Airway epithelial cell (primary cell): ENCODE measurements around a stretch of chr18.

- RAMPAGE, long total RNA, result no peak
Observed at GRCh38 chr18:5894350-5894955, 869 bp downstream of the TMEM200C start.

DNA sequence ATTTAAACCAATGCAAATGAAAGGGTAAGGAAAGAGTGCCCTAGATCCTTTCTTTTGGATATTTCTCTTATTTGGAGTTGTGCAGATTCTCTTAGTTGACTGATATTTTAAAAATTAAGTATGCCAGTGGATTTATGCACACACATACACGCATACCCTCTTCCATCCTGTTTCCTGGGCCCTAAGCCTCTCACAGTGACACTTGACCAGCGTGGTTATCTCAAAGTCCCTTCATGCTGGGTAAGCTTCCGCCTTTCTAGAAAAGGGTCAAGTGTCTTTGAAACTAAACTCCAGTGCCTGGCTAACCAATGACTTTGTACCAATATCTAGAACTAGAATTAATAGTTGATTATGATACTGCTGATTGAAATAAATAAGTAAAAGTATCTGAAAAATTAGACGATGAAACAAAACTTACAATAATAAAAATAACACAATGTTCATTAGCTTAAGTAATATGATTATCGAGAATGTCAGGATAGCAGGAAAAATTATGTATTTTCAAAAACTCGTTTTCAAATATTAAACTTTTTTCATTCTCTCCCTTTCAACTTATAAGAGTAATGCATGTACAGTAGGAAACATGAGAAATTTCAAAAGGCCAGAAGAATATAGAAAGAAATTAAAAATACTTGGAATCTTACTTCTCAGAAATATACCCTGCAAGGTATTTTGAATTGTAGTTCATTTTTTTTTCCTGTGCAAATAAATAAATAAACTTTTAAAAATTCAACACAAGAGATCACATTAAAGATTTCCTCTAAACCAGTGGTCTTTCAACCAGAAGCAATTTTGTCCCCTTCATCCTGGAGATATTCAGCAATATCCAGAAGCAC, 144.4 kb upstream of the TMEM200C start:
- RAMPAGE, long total RNA, result no peak

- RAMPAGE, long total RNA, result no peak
Observed at GRCh38 chr18:6145970-6146752, 250.8 kb upstream of the TMEM200C start.

GRCh38 chr18:6370336-6371156, 44.2 kb downstream of the L3MBTL4 start:
- RAMPAGE, long total RNA, result no peak

DNA sequence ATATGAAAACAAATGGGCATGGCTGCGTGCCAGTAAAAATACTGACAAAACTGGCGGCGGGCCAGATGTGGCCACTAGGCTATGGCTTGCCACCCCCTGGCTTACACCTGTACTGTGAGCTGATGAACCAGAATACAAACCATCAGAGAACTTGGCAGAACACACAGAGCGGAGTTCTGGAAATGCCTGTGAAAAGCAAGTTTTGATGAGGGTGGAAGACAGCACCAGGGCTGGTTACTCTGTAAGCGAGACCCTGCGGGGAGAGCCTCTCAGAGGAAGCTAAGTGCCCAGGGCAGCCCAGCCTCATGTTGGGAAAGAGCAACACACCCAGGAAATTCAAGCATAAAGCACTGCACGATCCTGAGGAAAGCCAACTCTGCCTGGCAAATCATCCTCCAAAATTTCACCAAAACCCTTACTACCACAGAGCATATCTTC, 43.5 kb downstream of the L3MBTL4 start:
- RAMPAGE, long total RNA, result no peak

GRCh38 chr18:7084118-7084514, 33.5 kb downstream of the LAMA1 start:
- RAMPAGE, long total RNA, result no peak

DNA sequence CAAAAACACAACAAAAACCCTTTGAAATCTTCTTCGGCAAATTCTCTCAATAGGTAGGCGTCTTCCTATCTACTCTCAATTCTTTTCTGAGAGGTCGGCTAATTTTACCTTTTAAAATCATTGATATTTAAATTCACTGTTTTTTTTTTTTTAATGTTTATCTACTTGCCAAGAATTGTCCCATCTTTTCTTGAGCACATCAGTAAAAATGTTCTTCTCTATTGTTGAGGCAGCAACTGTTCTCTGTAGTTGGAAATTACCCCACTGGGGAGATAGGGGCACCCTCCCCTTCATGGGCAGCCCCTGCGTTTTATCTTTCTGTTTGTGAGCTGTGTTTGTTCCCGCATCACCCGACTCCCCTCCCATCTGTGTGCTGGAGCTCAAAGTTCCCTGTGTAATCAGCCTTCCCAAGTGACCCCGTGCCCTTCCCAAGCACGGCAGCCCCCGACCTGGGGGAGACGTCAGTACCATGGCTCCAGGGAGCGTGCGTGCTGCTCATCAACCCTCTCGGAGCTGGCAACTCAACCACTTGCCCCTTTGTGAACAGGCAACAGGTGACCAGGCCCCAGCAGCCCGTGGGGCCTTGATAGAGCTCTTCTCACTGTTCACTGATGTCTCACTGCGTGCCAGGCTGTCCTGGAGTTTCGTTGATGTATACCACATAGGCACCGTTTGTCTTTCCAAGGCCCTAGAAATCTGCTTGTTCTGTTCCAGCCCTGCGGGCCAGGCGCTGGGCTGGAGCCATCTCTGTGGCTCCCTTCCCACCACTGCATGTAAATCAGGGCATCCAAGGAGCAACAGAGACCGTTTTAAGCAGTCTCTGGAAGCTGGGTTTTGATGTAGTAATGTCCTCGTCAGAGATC, 107.3 kb upstream of the PTPRM start:
- RAMPAGE, long total RNA, result no peak

DNA sequence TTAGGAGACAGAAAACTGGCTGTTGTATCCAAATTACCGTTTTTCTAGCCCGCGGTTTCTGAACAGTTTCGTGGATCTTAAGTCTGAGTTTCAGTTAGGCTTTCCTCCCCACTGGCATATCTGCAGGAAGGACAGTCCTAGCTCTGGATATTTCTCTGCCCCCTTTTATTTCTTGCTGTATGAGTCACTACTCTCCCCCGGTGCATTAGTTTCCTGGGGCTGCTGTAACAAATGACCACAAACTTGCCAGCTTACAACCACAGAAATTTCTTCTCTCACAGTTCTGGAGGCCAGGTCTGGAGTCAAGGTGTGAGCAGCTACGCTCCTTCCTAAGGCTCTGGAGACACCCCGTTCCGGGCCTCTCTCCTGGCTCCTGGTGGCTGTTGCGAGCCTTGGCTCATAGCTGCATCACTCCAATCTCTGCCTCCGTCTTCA, 34.0 kb downstream of the PTPRM start:
- RAMPAGE, long total RNA, result no peak

GRCh38 chr18:7627170-7627583, 60.1 kb downstream of the PTPRM start:
- RAMPAGE, long total RNA, result no peak

GRCh38 chr18:7635517-7636094, 68.5 kb downstream of the PTPRM start:
- RAMPAGE, long total RNA, result no peak

GRCh38 chr18:7824787-7825386, 257.8 kb downstream of the PTPRM start:
- RAMPAGE, long total RNA, result no peak

- RAMPAGE, long total RNA, result no peak
Observed at GRCh38 chr18:7946449-7947294, 379.6 kb downstream of the PTPRM start.

- RAMPAGE, long total RNA, result no peak
Observed at GRCh38 chr18:8085441-8086002, 518.4 kb downstream of the PTPRM start.

DNA sequence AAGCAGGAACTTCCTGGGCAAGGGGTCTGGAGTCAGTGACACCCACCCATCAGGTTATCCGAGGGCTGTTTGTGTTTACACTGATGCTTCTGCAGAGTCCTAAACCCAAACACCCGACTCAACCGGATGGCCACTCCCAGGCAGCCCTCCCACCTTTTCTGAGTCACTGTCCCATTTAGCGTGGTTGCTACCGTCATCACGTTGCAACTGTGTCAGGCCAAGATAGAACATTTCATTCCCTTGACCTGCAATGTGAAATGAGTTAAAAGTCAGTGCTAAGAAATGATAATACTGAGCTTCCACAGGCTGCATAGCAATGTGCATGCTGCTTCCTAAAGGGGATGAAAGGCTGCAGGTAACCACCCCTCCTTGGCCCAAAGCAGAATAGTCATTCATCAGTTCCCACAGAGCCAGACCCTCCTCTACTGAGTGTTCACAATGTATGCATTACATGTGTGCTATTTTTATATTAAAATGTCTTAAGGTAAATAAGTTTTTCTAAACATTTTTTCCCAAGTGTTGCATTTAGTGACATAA, 468.0 kb upstream of the RAB12 start:
- RAMPAGE, long total RNA, result no peak

DNA sequence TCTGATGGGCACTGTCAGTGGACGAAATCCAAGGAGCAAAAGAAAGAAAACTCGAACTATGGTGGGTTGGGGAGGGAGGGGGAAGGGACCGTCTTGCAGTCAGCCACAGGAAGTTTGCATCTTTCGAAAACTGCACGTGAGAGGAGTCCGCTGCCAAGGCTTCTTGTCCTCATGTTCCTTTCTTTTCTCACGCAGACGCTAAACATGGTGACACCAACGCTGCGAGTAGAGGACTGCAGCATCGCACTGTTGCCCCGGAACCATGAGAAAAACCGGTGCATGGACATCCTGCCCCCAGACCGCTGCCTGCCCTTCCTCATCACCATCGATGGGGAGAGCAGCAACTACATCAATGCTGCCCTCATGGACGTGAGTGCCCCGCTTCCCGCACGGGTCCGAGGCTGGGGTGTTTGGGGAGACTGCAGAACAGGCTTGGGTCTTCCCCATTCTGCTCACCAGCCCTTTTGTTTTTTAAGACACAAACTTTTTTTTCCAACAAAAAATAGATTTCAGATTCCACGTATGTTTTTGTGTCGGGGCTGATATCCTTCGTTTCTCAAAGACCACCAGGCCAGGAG, 230.2 kb upstream of the RAB12 start:
- RAMPAGE, long total RNA, result no peak

GRCh38 chr18:8614973-8615214, 5.7 kb downstream of the RAB12 start:
- RAMPAGE, long total RNA, result no peak

GRCh38 chr18:8632722-8633536, 23.7 kb downstream of the RAB12 start:
- RAMPAGE, long total RNA, result no peak

DNA sequence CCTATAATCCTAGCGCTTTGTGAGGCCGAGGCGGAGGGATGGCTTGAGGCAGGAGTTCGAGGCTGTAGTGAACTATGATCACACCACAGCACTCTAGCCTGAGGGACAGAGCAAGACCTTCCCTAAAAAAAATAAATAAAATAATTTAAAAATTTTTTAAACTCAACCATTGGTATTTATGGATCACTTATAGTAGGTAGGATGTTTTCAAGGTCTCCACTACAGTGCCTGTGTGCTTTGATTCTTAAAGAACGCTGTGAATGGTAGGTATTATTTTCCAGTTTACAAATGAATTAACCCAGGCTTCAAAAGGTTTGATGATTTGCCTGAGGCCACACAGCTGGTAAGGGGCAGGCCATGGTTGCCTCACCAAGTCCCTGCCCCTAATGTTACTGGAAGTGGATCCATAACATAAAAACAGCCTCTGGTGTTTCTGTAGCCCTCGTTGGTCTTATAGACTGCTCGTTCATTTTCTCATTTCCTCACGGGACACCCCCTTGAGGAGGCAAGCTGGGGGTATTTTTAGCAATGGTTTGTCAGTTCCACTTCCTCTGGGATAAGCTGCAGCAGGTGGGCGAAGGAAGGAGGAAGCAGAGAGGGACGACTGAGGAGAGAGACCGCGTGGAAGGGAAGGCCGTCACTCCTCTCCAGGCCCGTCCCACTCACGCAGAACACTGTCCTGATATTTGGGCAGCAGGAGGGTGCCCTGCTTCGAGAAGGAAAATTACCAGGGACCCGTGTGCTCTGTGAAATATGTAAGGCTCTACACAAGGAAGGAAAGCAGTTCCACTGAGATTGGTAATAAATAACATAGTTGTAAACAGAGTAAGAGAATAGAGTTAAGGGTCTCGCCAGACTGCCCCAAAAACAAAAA, 32.9 kb upstream of the NDUFV2 start:
- RAMPAGE, long total RNA, result no peak

DNA sequence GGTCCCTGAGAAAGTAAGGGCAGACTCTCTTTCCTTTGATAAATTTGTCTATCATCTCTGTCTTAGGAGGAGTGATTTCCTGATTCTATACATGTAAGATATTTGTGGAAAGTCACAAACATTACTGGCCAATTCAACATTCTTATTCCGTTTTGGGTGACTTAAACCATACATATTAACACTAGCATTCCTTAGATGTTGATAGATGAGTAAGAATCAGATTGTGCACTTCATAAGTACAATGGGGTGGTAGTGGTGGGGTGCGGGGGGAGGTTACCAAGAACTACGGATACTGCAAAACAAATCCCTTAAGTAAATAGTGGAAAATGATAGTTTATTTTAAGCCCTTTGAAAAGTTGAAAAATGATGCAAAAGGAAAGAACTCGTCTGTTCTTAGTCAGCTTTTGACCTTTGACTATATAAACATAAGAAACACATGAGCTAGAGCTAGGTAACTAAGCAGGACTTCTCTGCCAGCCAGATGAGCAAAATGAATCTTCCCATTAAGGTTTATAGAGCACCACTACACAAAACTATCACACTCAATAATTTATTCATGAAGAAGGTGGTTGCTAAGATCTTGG, 7.8 kb upstream of the NDUFV2 start:
- RAMPAGE, long total RNA, result no peak

GRCh38 chr18:9118104-9118310, 15.5 kb downstream of the NDUFV2 start:
- RAMPAGE, long total RNA, result no peak